SK-MEL-5 (cell line): Measurements from ENCODE around the genes CRYGS and EIF4A2.

DNA sequence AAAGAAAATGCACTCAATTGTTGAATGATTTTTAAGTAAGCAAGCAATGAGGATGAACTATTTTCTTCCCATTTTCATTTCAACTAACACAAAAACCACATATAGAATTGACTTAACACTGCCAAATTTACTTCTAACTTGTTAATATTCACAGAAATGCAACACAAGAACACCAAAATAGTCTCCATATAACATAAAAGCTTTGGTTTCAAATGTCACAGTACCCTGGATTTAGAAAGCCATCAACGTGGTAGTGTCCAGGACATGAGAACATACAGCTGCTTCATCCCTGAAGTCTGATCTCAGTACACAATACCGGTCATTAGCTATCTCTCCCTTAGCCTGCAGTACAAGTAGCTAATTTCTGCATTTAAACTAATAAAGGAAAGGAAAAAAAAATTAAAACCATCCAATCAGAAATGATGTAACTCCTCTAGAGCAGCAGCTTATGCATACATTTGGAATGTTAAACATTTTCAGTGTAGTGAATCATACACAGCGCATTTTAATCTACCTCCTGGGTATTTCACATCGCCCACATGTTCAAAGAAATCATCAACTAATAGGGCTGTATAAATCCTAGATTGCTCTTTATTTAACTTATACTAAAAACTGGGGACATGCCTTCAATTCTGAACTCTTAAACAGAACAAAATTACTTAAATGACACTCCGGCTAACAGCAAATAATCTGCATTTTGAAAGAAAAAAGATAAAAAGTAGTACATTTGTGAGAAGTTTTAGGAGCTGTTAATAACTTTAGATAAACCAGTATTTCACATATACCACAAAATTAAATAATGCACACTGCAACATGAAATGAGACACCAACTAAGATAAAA, 3.8 kb downstream of the IGF2BP2 start:
RAMPAGE:
- cytosol, long total RNA: no peak
- long total RNA: no peak
- nucleus, long total RNA: no peak

DNA sequence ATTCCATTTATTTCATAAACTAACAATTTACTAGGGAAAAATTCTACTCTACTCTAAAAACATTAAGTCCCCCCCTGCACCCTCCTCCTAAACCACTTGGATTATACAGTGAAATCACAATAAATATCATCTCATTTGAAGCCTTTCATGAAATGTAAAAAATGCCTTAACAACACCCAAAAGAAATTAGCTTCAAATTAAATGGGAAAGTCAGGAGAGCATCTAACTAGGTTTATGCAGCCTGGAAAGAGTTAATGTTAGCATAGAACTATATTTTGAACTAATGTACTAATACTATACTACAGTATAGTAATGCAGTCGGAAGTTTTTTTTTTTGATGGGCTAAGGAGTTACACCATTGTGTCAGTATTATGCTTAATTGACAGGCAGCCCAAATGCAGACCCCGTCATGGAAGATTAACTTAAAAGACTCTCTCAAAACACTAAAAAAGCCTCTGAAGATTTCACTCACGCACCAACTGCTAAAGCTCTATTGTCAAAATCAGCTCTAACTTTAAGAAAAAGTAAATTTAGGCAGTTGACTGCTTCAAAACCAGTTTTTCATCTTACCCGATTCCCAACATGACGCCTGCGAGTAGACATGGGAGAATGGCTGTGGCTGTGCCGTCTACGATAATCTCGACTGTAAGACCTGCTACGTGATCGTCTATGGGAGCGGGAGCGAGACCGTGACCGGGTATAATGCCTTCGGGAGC, 12.8 kb downstream of the TRA2B start:
RAMPAGE:
- cytosol, long total RNA: no peak
- long total RNA: no peak
- nucleus, long total RNA: no peak

DNA sequence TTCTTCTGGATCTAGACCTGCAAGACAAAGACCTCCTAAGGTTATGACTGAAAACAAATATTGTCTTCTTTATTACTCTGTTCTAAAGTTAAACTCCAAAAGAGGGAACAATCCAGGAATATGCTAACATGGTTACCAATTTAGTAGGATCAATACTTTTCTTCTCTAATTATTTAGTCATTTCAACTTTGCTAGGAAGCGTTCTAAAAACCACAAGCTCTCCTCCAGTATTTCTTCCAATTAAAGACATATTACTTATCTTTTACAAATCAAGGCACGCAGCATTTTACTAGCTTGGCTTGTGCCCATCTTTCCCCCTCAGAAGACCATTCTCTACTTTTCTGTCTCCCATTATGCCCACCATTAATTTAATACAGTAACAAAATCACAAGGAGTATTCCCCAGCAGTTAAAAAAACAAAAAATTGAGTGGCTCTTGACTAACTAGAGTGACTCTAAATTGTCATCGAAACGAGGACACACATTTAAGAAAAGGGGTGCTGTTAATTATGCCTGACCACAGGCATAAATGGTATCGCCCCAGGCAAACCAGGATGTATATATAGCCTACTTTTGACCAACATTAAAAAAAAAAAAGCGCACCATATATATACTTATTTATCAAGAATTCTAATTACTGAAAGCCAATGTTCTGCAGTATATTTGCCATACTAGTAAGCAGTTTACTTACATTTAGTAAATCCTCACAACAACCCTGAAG, 12.0 kb downstream of the TRA2B start:
RAMPAGE:
- cytosol, long total RNA: no peak
- long total RNA: no peak
- nucleus, long total RNA: no peak

DNA sequence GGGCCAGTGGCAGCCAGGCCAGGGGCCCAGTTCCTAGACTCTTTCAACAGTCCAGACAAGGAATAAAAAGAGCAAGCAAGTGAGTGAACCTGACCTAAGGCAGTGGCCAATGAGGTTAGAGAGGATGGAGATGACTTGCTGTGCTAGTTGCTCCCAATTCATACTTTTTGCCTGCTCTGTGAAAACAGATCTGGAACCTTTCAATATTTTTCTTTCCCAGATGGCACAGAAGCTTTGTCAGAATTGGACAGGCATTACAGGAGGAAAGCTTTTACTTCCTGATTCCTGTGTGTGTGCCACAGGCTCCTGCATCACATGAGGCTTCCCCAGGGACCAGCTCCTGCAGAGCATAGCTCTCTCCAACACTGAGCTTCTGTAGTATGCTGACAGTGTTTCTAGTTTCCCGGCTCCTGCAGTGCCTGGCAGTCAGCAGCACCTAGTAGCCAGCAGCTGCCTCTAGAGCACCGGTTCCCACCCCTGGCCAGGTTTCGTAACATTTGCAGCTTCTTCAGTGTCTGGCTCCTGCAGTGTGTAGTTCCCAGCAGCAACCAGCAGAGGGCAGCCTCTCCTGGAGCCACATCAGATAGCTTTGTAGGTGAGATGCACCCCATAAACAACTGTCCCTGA, 5.4 kb upstream of the TRA2B start:
RAMPAGE:
- cytosol, long total RNA: no peak
- long total RNA: no peak
- nucleus, long total RNA: no peak

DNA sequence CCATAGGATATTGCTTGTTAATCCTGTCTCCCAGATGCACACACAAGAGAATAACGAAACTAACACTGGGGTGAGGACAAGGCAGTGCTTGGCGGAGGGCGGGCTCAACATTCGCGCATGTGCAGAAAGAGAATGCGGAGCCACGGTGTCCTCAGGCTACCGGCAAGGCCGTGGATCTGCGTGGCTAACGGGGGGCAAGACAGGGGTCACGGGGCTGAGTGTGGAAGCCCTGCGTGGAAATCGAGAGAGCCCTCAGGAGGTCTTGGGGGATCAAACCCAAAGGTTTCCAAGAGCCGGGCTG, 48.4 kb upstream of the TRA2B start:
RAMPAGE:
- cytosol, long total RNA: no peak
- long total RNA: no peak
- nucleus, long total RNA: no peak

DNA sequence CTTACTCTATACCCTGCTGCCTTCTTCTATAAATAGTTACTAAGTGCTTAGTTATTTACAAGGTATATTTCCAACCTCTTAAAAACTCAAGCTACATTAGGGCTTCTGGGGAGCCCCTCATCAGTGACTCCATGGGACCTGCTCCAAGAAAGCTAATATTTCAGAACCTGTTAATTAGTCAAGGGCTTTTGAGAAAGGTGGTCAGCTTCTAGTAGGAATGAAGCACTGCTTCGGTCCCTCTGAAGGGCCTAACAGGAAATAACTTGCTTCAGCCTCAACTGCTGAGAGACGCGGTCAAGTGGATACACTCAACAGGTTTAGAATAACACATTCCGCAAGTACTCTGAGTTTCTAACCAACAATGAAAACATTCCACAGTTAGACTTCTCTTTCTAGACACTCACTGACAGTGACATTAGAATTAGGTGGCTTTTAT, 125.5 kb downstream of the DGKG start:
RAMPAGE:
- cytosol, long total RNA: no peak
- long total RNA: no peak
- nucleus, long total RNA: no peak

DNA sequence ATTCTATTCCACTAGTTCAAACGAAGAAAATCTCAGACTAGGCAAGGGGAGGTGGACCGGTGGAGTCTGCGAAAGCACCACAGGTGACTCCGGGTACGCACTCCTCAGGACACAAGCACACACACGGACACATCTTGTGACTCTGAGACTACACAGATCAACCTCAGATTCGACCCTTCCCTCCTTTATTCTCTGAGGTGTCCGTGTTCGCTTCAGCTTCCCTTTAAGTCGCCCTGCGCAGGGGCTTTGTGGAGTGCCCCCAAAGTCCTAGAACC, 868 bp downstream of the DGKG start:
RAMPAGE:
- cytosol, long total RNA: no peak
- long total RNA: no peak
- nucleus, long total RNA: no peak

GRCh38 chr3:186544109-186544672, at the start of gene CRYGS:
Gene CRYGS (minus strand): TSS chr3:186544380.
RAMPAGE:
- cytosol, long total RNA: no peak
- long total RNA: no peak
- nucleus, long total RNA: no peak

DNA sequence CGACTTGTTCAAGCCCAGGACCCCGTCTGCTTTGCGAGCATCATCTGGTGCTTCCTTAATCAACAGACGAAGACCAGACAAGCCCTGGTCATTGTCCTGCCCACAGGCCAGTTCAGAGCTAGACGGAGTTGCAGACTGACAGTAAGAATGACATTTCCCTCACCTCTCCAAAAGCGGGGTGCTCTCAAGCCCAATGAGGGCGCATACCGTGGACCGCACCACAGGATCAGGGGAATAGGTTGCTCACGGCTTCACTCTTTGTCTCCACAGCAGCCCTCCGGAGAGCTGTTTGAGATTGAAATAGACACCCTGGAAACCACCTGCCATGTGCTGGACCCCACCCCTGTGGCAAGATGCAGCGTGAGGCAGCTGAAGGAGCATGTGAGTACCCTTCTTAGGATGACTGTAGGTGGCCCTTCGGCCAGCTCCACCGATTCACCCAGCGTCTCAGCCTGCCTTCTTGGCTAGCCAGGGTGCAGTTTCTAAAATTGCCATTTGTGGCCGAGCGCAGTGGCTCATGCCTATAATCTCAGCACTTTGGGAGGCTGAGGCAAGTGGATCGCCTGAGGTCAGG, 2.6 kb downstream of the AHSG start:
RAMPAGE:
- cytosol, long total RNA: no peak
- long total RNA: no peak
- nucleus, long total RNA: no peak

RAMPAGE:
- cytosol, long total RNA: no peak
- long total RNA: no peak
- nucleus, long total RNA: no peak
Measured at GRCh38 chr3:186642036-186642513, 1.9 kb downstream of the FETUB start.

DNA sequence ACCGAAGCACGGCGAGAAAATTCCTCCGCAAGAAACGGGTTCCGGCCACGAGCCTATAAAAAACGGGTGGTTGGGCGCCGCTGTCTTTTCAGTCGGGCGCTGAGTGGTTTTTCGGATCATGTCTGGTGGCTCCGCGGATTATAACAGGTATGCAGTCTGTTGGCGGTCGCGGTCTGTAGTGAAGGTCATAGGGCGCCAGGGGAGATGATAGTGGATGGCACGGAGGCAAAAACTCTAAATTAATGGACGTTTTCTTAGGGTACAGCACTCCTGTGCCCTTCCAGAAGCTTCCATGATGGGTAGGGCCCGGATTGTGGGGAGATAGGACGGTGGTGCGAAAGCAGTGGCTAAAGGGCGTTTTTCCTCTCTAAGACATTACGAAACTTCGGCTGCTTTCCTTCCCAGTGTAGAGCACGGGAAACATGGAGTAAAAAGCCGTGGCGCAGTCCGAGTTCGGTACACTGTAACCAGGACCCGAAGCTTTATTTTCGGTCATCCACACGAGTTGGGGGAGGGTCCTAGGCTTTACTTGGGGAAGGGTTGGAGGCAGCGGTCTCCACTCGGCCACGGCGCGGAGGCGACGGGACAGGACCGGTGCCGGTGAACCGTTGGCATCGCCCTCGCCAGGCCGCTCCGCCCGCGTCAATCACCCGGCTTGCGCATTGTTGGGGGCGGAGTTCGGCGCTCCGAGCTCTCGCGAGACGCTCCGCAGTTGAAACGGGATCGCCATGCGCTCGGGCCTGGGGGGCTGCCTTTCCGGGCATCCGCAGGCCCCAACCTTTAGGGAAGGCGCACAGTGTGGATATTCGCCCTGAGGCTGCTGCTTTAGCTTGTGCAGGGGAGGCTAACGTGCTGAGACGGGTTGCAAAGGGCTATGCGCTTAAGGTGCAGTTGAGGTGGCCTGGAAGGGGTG, at the start of gene EIF4A2:
EIF4A2 (plus strand) TSS at position 85 of the 913 bp plus-strand sequence.
RAMPAGE:
- cytosol, long total RNA: start-site peak on the plus strand centred at position 86 of the sequence, 7 bp wide, 2,365 and 1,293 reads in 2 replicates
- long total RNA: no peak
- nucleus, long total RNA: start-site peak on the plus strand centred at position 88 of the sequence, 10 bp wide, 8,158 and 436 reads in 2 replicates

DNA sequence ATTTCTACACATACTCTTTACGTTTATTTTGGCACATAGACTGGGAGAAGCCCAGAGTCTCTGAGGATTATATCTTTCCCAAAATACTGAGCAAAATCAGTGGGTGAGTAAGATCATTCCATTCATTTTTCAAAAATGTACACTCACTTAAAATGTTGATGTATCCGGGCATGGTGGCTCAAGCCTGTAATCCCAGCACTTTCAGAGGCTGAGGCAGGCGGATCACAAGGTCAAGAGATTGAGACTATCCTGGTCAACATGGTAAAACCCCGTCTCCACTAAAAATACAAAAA, 15.8 kb upstream of the RFC4 start:
RAMPAGE:
- cytosol, long total RNA: no peak
- long total RNA: no peak
- nucleus, long total RNA: no peak

GRCh38 chr3:186942137-186942742, 11.9 kb downstream of the ST6GAL1 start:
RAMPAGE:
- cytosol, long total RNA: no peak
- long total RNA: no peak
- nucleus, long total RNA: no peak

GRCh38 chr3:187074900-187075547, 64.3 kb downstream of the RPL39L start:
RAMPAGE:
- cytosol, long total RNA: no peak
- long total RNA: no peak
- nucleus, long total RNA: no peak

RAMPAGE:
- cytosol, long total RNA: no peak
- long total RNA: no peak
- nucleus, long total RNA: no peak
Measured at GRCh38 chr3:187179805-187181105, 17.0 kb upstream of the RTP1 start.

GRCh38 chr3:187288131-187289050, 3.1 kb downstream of the MASP1 start:
RAMPAGE:
- cytosol, long total RNA: no peak
- long total RNA: no peak
- nucleus, long total RNA: no peak

GRCh38 chr3:187721897-187722424, 19.6 kb upstream of the RTP2 start:
RAMPAGE:
- cytosol, long total RNA: no peak
- long total RNA: no peak
- nucleus, long total RNA: no peak

RAMPAGE:
- cytosol, long total RNA: no peak
- long total RNA: no peak
- nucleus, long total RNA: no peak
Measured at GRCh38 chr3:187737672-187737998, 7.6 kb downstream of the BCL6 start.

DNA sequence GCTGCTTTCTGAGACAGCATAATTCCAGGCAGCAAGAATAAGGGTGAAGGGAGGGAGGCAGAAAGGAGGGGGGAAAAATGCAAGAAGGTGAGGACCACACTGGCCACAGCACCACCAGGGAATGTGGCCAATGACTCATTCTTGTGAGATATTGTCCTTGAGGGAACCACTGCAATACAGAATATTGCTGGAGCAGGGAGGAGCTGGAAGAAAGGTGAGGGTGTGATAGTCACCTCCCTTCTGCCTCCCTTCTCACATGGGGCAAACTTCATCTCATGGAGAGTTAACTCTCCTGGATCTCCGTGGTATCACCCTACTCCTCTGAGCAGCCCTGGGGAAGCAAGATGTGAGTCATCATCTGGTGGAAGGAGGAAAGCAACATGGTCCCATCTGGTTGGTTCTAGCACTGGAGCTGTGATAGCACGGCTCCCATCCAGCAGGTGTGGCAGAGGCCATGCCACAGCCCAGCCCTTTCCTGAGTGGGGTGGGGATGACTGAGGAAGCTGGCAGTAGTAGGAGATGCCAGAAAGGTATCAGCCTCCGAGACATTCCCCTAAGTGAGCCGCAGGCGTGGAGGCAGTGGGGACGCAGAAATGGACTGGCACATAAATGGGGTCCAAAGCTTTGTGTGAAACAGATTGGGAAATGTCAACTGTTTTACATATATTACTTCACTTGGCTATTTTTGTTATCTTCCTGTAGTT, 115.9 kb upstream of the LPP start:
RAMPAGE:
- cytosol, long total RNA: no peak
- long total RNA: no peak
- nucleus, long total RNA: no peak

DNA sequence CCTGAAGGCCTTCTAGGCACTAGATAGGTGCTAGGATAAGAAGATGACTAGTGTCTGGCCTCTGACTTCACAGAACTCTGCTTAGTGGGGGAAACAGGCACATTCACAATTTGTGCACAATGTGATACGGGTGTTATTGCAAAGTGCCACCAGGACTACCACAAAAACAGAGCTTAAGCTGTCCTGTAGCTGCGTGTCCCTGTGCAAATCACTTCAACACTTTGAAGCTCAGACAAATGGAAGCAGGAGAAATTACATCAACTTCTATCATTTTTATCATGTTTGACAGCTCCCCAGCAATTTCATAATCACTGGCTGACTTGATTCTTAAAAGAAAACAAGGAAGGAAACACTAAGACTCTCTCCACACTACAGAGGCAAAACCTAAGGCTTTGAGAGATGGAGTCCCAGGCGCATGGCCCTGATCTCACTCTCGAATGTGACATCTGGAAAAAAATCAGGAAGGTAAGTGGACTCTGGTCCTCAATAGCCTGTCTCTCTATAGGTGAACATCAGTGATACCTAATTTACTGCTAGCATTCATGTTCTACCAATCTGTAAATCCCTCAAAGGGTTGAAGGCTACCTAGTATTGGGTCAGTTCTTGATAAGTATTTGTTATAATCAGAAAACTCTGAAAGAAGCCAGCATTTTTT, 81.3 kb upstream of the LPP start:
RAMPAGE:
- cytosol, long total RNA: no peak
- long total RNA: no peak
- nucleus, long total RNA: no peak